RPMI7951 (cell line): ENCODE measurements around the genes SLC22A23, PRPF4B and ECI2.

DNA sequence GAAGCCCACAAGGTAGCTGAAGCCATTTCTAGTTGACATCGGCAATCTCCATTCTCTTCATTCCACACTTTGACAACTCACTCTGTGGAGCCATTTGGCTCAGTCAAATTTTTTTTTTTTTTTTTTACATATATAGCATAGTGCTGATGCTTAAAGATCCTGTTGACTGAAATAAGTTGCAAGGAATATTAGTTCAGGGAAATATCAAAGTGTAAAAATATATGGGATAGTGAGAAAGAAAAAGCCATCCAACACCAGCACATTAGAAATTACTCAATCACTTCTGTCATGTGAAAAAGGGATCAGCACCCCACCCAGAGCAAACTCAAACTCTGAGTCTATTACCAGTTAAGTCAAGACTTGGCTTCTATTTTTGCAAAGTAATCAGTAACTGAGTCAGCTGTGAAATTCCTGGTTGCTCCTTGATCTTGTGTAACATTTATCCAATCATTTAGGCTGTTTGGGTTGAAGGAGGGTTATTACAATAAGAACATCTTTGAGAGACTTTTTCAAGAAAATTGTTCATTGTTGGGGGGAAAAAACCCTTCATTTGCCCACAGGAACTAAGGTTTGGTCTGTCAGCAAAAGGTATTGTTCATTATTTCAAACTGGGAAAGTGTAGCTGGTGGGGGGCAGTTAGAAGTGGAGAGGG lies 51.2 kb downstream of the SLC22A23 start:
- RAMPAGE, long total RNA = no peak

GRCh38 chr6:3456669-3457580 lies at the start of gene SLC22A23:
SLC22A23 (minus strand) TSS chr6:3457050.
- RAMPAGE, long total RNA = no peak

GRCh38 chr6:3526663-3527351 lies 70.0 kb upstream of the SLC22A23 start:
- RAMPAGE, long total RNA = no peak

- RAMPAGE, long total RNA = no peak
Observed at GRCh38 chr6:3561636-3562044, 104.8 kb upstream of the SLC22A23 start.

GRCh38 chr6:3722912-3723930 lies 28.3 kb downstream of the PXDC1 start:
- RAMPAGE, long total RNA = no peak

DNA sequence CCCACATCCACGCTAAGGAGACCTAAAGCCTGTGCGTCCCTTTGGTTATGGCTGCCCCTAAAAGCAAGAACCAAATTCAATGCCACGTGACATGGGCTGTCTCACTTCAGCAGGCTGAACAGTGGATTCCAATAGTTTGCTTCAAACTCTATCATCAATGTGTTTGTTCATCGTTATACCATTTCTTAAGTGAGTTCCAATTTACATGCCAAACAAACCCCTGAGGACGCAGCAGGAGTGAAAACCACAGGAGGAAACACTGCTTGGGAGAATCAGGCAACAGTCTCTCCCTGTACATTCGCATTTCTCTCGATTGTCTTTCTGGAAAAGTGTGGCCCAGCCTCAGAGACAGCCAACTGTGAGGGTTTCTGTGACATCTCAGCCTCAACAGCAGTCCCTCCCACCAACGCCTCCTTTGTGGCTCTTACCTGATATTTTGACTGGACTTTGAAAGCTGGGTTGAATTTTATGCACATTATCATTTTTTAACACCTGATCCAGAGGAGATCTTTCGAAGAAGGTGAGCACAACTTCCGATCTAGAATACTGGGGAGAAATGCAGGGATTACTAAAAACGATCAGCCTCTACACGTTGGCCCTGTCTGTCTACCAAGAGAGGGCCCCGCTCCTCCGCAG lies 14.7 kb downstream of the PXDC1 start:
- RAMPAGE, long total RNA = no peak

- RAMPAGE, long total RNA = no peak
Observed at GRCh38 chr6:3741961-3742694, 9.4 kb downstream of the PXDC1 start.

GRCh38 chr6:3913486-3913794 lies 64.3 kb downstream of the FAM50B start:
- RAMPAGE, long total RNA = no peak

DNA sequence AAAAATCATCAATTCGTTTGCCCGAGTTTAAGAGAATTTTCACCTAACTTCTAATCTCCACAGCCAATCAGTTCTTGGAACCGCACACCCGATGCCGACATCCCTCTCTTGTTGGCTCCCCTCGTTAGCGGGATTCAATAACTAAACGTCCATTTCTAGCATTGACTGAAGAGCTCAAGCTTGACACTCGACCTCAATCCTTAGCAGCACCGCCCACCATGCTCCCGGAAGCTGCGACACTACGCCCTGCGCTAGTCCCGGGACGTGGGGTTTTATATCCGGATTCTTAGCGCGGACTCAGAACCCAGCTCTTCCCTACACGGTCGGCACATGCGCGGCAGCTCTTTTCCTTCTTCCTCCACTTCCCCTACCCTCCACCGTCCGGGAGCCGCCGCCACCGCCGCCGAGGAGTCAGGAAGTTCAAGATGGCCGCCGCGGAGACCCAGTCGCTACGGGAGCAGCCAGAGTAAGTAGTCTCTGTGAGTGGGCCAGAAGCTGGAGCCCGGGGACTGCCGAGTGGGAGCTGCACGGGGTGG lies at the start of gene PRPF4B:
TSS of gene PRPF4B (plus strand) at position 300 of the 536 bp plus-strand sequence.
- RAMPAGE, long total RNA = no peak

DNA sequence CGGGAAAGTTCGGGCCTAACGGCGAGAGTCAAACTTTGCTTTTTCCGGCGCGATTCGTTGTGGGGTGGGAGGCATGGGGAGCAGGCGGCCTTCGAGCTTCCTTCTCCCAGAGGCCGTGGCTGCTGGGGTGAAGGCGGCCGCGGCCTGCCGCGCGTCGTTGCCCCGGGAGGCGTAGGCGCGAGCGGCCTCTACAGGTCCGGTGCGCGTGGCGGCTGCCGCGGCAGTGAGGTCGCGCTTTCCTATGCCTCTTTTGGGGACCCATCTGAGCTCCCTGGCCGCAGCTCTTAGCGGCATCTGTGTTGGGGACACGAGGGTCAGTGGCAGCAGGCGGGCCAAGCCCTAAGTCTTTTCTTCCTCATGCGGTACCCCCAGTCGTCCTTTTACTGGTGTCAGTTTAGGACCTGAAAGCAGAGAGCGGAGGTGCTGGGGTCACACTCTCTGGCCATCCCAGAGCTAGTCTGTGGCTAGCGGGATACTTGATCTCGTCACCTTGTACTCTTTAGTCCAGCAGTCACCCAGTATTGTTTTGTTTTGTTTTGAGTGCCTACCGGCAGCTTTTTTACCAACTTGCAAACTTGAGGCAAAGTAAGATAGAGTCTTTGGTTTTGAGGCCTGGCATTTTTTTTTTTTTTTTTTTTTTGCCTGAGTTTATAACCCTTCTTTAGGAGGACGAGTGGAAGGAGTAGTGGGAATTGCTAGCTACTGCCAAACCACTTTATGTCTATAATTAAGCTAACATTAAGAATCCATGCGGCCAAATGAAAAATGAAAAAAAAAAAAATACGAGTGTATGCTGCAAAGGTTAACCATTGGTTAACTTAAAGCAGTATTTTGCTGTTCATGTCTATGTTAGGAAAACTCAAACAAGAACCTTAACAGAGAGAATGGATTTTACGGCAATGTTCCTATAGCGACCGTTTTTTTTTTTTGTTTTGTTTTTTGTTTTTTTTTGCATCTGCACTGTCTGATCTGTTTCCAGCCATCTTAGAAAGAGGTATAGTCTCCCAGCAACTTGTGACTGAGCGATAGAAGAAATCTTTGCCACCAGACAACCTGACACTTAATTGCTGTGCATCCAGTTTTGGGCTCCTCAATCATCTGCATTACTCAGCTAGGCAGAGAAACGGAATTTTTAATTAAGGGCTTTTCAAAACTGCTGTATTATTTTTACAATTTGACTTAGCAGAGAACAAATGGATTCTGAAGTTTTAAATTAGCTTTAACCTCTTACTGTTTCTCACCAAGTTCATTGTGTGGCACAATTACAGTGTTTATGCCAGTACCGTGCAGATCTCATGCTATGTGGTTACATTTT lies 894 bp downstream of the PRPF4B start:
- RAMPAGE, long total RNA = no peak

GRCh38 chr6:4134569-4135732 lies at the start of gene ECI2:
ECI2 (minus strand) TSS chr6:4135575.
- RAMPAGE, long total RNA = start-site peak on the minus strand at chr6:4135564-4135597, 270 and 385 reads in 2 replicates

DNA sequence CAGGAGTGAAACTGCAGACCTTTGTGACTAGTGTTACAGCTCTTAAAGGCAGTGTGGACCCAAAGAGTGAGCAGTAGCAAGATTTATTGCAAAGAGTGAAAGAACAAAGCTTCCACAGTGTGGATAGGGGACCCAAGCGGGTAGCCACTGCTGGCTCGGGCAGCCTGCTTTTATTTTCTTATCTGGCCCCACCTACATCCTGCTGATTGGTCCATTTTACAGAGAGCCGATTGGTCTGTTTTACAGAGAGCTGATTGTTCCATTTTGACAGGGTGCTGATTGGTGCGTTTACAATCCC lies 55.3 kb upstream of the ECI2 start:
- RAMPAGE, long total RNA = no peak

GRCh38 chr6:4313214-4313871 lies 178.0 kb upstream of the ECI2 start:
- RAMPAGE, long total RNA = no peak

DNA sequence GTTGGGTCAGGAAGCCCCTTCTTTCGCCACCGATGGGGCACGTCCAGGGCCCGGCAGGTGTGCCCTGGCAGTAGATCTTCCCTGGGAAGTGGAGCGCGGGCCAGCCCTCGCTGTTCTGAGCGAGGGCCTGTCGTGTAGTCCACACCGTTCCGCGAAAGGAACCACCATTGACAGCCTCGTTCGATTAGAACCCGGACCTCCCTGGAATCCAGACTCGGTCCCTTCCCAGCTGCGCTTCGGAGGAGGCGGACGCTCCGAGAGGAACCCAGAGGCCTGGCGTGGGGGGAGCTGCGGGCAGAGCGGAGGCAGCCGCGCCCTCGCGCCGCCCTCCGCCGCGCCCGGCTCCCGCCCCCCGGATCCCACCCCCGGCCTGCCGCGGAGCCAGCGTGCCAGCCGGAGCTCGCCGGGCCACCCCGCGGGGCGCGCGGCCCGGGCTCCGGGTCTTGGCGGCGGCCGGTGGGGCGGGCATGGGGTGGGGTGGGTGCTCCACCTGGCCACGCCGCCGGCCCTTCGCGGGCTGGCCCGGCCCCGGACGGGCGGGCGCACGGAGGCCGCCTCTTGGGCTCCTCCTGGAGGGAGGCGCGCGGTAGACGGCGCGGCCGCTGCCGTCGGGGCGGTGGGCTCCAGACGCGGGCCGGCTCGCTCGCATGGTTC lies 767 bp upstream of the CDYL start:
- RAMPAGE, long total RNA = no peak

DNA sequence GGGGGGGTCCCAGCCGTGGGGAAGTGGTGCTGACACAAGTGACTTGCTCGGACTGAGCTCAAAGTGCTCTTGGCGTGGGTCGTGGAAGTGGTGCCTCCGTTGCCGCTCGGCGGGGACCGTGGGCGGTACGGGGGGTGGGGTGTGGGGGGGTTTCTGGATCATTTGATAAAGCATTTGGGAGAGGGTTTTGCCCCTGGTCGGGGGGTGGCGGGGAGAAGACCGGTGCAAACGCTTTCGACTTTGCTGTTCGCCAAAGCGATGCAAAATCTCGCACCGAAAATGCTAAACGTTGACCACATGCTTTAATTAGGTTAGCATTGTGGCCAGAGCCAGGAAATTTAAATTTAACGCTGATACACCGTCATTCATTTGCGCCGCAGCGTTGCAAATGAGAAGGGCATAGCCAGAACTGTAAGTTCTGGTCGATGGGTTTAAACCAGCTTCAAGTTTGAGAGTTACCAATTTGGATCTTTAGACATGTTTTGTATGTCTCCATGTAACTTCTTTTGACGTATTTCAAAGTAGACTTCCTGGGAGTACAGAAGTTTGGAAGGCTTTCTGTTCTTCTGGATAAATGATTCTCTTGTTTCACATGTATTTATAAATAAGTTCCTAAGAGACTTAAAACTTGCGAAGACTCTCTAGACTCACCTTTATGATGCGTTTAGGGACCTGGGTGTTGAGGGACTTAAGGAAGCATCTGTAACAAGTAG lies 980 bp downstream of the CDYL start:
- RAMPAGE, long total RNA = no peak

DNA sequence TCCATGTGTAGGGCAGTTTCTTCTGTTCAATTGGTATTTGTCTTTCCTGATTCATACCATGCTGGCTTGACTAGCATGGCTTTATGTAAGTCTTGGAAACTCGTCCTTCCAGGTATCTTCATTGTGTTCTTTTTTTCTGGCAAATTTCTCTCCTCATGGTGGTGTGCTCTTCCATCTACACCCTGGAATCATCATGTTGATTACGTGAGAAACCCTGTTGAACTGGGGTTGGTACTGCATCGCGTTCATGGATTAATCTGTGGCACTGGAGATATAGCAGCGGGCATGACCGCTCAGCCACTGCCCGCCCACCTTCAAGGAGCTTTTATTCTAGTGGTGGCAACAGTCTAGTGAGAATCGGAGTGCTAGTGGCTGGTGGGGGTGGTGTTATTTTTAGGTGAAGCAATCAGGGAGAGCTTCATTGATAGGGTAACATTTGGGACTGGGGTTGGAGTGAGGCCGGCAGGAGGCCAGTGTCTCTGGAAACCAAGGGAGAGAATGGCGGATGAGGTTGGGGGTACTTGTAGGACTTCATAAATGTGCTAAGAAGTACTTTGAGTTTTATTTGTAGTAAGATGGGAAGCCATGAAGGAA lies 16.9 kb downstream of the CDYL start:
- RAMPAGE, long total RNA = no peak

- RAMPAGE, long total RNA = no peak
Observed at GRCh38 chr6:5004211-5004874, 506 bp upstream of the RPP40 start.

- RAMPAGE, long total RNA = no peak
Observed at GRCh38 chr6:5054073-5054324, 31.1 kb upstream of the PPP1R3G start.

GRCh38 chr6:5059262-5059913 lies 25.8 kb upstream of the PPP1R3G start:
- RAMPAGE, long total RNA = no peak

GRCh38 chr6:5085630-5086268 lies 608 bp downstream of the PPP1R3G start:
- RAMPAGE, long total RNA = no peak